Hair follicle dermal papilla cell (primary cell): ENCODE results near the genes FRA10AC1, NOC3L and CYP2C18.

DNA sequence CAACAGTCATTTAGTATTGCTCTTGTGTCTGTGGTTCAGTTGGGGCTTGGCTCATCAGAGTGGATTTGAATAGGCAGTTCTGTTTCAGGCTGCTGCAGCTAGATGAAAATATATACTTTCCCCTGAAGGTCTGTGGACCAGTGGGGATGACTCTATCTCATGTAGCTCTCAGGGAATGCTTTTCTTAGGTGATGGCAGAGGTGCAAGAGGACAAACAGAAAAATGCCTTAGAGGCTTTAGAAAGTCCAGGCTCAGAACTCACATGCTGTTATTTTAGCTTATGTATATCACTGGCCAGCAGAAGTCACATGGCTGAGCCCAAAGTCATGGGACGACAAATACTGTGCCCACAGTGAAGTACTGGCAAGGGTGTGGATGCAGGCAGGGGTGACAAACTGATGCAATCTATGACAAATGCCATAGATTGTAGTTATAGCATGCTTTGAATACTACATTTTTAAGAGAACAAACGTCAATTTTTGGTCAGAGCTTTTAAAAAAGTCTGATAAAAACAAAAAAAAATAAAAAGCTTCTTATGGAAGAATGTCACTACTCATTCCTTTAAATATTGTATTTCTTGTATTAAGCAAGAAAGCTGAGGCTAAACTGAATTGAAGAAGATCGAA is 15.0 kb upstream of the EXOC6 start:
- CAGE, long polyA plus RNA = no peak

- CAGE, long polyA plus RNA = no peak
These were observed 9.2 kb upstream of the EXOC6 start for GRCh38 chr10:92839162-92839491.

GRCh38 chr10:92849715-92849978 is 1.3 kb downstream of the EXOC6 start:
- CAGE, long polyA plus RNA = no peak

GRCh38 chr10:93166191-93166831 is 92.6 kb downstream of the CYP26A1 start:
- CAGE, long polyA plus RNA = no peak

- CAGE, long polyA plus RNA = no peak
These were observed 118.1 kb downstream of the MYOF start for GRCh38 chr10:93363955-93364449.

GRCh38 chr10:93437269-93438190 is 44.6 kb downstream of the MYOF start:
- CAGE, long polyA plus RNA = no peak

DNA sequence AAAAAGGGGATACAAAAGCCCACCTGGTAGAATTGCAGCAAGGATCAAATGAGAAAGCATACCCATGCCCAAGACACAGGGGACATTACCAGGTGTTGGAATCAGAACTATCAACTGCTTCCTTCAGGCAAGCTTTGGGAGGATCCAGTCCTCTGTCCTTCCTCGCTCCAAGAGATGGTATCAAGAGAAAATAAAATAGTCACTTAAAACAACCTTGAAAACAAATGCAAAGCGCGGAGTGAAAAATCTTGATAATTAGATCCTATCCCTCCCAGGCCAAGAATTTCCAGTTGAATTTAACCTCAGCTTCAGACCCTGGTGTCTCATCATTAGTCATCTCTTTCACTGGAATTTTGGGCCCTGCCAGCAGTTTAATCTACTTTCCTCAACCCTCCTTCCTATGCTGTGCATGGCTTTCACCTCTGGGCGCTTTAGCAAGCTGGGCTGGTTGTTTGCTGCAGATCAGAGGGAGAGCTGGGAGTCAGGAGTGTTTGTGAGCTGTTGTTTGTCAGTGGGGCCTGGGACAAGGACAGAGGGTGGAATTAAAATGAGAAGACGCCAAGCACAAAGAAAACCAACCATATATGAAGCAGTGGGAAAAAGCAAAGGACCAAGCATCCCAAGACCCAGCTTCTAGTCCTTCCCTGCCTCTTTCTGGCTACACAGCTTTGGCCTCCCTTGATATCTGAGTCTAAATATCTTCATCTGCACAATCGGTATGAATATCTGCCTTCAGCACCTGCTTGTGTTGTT is 13.6 kb downstream of the MYOF start:
- CAGE, long polyA plus RNA = no peak

- CAGE, long polyA plus RNA = no peak
These were observed 10.4 kb downstream of the FFAR4 start for GRCh38 chr10:93576781-93577379.

DNA sequence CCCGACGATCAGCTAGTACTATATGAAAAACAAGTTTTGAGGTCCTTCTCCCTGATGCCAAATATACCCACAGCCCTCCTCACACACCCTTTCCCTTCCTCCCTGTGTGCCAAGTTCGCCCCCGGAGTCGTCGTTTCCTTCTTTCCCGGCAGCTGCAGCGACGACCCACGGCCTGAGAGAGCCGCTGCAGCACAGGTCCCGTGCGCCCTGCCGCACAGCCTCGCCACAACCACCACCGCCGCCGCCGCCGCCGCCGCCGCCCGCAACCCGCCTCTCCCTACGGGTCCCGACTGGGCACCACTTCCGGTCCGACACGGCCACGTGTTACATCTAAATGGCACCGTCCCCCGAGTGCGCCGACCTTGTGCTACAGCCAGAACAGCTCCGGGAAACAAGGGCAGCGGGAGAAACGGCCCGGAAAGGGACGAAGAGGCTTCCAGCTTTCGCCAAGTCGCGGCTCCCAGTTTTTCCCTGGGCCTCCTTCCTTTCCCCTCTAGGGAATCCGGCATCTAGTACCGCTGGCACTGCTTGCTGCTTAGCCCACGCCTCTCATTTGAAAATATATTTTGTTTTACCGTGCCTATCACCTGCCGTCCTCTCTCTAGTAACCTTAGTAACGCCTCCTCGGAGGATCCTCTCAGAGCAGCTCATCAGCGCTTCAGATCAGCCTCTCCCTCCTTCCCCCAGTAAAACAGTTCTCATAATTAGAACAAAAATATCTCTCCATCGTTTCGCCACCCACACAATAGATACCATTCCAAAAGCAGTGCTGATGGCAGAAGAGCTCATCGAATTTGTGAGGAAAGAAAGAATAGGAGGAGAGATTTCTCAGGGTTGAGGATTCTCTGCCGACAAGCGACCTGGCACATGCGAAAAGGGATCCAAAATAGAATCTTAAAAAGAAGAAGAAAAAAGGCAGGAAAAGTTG is at the start of gene FRA10AC1:
FRA10AC1 (minus strand) TSS at position 305 of the 928 bp plus-strand sequence.
- CAGE, long polyA plus RNA = no peak

DNA sequence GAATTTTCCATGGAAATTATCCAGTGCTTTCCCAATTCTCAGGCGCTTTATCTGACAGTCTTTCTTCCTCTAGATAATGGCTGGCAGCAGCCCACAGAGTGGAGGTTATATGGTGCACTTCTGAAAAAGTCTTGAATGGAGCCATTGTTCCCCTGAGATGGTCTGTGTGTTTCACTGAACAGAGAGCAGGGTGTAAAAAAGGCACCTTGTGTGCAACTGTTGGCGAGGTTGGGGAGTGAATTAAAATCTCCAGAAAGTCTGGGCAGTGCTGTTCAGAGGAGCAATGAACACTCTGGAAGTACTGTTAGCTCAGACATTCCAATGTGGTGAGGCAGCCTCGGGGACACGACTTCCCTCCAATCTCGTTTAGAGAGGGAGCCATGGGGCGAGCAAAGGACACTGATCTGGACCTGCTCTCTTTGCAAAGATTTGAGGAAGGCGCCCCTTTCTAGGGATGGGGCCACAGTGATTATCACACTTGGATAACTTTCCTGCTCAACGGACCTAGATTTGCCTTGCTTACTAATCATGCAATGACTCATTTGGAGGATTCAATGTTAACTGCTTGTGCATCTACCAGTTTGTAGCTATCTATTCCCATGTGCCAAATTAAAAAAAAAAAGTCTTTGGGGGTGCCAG is 1.9 kb upstream of the PLCE1 start:
- CAGE, long polyA plus RNA = no peak

DNA sequence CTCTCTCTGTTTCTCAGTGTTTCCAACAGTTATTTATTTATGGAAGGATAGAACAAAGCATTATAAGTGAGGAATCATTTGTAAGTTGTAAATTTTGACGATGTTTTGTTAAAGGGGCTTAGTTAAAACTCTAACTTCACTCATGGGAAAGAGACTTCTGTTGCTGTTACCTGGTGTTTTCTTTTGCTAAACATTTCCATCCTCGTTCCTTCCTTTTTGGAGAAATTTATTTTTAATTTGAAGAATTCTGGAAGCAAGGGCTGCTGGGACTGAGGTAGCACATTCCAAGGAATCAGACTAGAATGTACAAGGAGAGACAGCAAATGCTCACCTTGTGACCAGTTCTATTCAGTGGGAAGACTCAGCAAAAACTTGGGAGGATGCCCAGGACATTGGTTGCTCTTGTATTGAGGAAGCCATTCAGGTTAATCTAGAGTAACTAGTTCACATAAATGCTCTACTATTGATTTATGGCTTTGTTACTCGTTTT is 11.2 kb downstream of the PLCE1 start:
- CAGE, long polyA plus RNA = no peak

- CAGE, long polyA plus RNA = no peak
These were observed at the start of gene NOC3L for GRCh38 chr10:94362018-94363371. TSS of gene NOC3L (minus strand) at chr10:94362939.

- CAGE, long polyA plus RNA = no peak
These were observed at the start of gene CYP2C18 for GRCh38 chr10:94683236-94684056. TSS of gene CYP2C18 (plus strand) at chr10:94683729.

- CAGE, long polyA plus RNA = no peak
These were observed 31.2 kb downstream of the CYP2C8 start for GRCh38 chr10:95038148-95038377.

GRCh38 chr10:95039035-95039546 is 30.2 kb downstream of the CYP2C8 start:
- CAGE, long polyA plus RNA = no peak

DNA sequence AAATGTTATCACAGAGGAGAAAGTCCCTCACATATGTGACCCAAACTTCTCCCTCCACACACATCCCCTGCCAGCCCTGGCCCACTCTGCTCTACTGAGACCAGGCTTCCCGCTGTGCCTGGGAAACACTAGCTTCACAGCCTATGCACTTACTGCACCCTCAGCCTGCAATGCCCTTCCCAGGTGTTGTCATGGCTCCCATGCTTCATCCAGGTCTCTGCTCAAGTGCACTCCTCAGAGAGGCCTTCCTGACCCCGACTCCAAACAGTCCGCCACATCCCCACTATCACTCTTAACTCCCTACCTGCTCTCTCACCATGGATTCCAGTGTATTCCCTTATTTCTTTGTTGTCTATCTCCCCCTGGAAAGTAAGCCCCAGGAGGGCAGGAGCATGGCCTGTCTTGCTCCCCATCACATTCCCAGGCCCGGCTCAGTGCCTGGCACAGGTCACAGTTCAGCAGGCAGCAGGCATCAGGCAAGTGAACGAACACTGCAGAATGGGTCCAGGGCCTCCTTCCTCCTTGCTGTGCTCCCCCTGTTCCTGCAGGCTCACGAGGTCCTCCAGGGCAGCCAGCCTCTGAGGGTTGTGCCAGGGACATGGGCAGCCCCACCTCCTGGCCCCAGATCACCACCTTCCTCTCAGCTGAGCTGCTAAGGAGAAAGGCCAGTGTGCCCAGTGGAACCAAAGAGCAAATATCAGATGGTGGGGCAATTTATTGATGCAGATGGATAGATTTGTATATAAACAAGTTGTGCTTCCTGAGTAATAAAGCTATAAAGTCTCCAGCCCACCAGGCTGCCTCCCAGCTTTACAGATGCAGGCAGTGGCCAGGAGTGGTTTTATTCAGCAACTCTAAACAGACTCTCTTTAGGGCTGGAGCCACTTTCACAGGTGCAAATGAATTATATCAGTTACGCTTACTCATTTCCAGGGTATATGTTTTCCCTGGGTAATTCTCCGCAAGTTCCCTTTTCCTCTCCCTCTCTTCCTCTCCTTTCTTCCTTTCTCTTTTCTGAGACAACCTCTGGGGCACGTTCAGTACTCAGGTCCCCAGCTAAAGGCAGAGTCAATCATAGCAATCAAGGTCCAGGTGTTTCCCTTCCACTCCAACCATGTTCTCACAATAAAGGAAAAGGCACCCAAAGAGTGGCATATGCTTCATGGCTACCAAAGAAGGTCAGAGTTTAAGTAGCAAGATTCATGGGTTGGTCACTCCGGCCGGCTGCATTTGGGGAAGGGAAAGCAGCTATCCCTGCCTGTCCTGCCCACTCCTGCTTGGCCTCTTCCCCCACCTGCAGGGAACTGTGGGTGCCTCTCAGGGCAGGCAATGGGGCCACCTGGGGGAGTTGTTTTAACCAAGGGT is 41.6 kb downstream of the PDLIM1 start:
- CAGE, long polyA plus RNA = no peak

DNA sequence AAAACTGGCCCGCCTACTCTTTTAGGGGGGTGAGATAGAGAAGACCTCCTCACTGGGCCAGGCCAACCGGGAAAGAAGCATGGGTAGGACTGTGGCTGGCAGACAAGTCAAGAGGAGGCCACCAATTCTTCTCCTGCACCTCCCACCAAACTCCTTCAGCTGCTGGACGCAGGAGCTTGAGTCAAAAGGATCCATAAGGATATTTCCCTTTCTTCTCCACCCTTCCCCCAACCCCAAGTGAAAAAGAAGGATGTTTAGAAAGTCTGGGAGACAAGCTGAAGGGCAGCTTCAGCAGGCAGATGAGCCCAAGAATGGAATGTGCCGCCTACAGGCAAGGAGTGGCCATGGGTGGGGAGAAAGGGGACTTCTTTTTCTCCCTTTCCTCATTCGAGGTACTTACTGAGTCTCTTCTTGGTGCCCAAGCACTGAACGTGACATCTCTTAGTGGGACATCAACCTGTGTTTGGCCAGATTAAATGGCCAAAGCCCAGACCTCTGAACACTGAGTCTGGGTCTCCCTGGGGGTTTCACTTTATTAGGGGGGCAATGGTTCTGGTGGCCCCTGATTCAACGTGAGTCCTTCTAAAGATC is 1.2 kb downstream of the PDLIM1 start:
- CAGE, long polyA plus RNA = no peak

DNA sequence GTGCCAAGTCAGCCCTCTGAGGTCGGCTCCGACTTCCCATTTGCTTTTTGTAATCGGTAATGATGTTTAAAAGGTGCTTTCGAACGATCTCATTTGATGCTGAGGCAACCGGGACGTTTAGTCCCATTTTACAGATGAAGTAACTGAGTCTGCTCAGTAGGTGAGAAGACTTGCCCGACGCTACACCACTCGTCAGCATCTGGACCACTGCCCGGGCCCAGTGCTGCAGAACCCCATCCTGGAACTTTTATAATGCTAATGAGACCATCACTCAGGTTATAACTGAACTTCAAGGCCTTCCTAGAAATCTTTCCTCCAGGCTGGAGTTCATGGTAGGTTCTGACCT is 554 bp upstream of the PDLIM1 start:
- CAGE, long polyA plus RNA = no peak

DNA sequence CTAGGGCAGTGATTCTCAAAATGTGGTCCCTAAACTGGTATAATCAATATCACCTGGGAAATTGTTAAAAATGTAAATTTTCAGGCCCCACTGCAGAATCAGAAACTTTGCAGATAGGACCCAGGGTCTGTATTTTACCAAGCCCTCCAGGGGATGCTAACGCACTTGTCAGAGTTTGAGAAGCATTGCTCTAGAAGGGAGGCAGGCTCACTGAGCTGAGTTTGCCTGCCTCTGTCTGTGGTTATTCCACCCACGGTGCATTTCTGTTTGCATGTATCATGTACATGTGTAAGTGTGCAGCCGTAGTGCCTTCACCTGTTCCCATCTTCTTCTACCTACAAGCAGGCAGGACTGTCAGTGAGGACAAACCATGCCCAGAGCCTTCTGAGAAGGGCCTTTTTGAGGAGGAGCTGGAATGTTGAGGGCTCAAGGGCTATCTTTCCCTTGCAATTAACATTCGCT is 58.1 kb upstream of the PDLIM1 start:
- CAGE, long polyA plus RNA = no peak

DNA sequence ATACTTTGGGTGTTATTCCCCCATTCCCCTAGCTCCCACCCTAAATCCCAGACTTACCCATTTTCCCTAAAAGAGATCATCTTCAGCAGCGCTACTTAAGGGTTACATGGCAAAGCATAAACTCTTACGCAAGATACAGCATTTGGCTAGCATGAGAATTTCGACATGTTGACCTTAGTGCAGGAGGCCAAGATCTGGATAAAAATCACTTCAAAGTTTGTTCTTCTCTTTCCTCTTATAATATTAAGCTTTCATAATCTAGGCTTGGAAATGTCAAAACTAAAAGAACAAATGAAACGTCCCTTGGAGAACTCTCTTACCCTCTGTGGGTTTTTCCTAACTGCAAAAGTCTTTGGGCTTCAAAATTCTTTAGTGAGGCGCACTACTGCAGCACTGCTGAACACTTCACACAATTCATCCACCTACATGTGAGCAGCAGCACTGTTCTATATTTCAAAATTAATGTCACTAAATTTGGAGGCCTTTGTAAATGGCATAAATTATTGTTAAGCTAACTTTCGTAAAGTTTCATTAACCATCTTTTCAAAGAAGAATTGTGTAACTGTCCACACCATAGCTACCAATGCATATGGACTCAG is 59.6 kb upstream of the PDLIM1 start:
- CAGE, long polyA plus RNA = no peak